ENCODE measurements around the genes NCKAP5L, AQP5, DIP2B, HIGD1C and TFCP2.

DNA sequence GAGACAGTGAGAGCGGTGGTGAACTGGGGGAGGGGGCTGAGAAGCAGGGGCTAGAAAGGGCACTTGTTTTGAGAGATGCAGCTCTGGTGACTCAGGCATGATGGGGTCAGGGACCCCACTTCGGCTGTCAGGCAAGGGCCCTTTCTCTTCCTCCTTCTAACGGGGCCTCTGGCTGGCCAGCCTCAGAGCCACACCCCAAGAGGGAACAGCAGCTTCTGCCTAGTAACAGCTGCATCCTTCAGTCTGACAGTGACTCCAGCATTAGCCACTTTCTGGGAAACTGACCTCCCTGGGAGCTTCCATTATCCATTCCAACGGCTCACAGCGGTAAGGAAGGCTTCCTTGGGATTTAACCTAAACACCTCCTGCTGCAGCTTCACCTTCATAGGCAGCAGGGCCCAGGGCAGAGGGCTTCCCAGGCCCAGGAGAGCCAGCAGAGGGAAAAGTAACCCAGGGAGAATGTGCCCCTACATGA is 2.8 kb downstream of the NCKAP5L start:
- PRO-cap, result no peak

DNA sequence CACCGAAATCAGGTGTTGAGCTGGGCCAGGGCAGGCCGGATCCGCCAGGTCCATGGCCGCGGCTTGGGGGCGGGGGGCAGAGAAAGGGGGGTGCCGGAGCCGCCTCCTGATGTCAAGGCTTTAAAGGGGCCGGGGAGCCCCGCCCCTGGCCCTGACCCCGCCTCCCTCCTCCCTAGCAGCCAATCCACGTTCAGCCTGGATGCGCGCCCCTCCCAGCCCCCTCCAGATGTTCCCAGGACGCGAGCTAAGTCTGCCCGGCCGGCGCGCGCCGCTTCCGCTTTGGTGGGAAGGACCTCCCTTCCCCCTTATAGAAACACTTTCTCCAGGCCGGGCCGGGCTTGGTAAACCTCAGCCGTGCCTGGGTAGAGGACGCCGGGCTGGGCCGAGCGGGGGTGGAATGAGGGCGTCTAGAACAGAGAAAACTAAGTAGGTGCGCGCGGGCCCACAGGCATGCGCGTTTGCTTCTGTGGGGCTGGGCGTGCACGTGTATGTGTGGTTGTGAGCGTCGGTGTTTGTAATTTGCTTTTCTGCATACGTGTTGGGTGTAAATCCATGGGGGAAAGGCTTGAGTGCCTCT is at the start of gene NCKAP5L:
TSS of gene NCKAP5L (minus strand) at position 95 of the 577 bp plus-strand sequence.
- PRO-cap, result bidirectional peak, plus-strand start at position 225 of the sequence, minus-strand start at position 95 of the sequence

DNA sequence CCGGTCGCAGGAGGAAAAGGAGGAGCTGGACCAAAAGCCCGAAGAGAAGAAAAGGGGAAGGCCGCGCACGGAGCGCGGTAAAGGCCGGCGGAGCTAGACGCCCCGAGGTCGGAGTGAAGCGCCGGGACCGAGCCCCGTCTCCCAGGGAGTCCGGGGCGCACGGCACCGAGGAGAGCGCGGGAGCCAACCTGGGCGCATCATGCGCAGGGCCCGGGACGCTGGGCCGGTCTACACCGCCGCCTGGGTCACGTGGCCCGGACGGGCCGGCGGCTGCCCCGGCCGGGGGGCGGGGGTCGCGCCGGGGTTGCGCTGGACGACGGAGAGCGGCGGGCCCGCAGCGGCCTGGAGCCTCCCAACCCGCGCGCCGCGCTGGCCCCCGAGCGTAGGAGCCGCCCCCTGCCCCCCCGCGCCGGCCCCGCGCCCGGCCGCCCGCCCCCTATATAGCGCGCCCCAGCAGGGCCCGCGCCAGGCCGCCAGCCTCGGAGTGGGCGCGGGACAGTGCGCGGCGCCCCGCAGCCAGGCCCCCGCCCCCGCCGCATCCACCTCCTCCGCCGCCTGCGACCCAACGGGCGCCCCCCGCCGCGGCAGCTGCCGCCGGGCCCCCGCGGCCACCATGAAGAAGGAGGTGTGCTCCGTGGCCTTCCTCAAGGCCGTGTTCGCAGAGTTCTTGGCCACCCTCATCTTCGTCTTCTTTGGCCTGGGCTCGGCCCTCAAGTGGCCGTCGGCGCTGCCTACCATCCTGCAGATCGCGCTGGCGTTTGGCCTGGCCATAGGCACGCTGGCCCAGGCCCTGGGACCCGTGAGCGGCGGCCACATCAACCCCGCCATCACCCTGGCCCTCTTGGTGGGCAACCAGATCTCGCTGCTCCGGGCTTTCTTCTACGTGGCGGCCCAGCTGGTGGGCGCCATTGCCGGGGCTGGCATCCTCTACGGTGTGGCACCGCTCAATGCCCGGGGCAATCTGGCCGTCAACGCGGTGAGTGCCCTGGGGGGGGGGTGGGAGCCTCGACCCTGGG is at the start of gene AQP5:
TSS of gene AQP5 (plus strand) at position 468 of the 1,016 bp plus-strand sequence.
- PRO-cap, result bidirectional peak, plus-strand start at position 468 of the sequence, minus-strand start at position 371 of the sequence

- PRO-cap, result no peak
Observed at GRCh38 chr12:50017505-50017955, 7.8 kb downstream of the RACGAP1 start.

GRCh38 chr12:50086015-50086581 is 956 bp downstream of the SMARCD1 start:
- PRO-cap, result no peak

GRCh38 chr12:50246375-50247657 is 36.5 kb downstream of the LIMA1 start:
- PRO-cap, result no peak

- PRO-cap, result no peak
Observed at GRCh38 chr12:50351266-50351734, 45.1 kb downstream of the FAM186A start.

DNA sequence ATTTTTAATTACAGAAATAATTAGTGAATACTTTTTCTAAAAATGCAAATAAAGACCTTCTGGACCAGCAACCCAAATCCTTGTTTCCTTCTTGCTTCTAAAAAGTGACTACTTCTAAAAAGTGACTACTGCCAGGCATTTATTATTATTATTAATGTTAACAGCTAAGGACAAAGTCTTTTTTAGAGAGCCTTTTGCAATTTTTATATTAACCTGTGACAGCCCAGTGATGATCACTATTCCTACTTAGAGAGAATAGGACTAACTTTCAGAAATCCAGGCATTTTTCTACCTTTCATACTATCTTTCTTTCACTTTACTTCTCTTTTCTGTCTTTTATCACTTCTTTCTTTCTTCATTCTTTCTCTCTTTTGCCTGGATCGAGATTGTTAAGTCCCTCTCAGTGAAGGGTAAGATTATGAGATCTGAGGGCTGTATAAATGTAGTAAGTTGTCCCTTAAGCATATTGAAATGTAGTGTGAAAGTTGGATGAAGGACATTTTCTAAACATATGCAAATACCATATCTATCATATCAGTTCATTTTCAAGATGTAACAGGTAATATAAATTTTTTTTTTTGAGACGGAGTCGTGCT is 48.3 kb upstream of the DIP2B start:
- PRO-cap, result no peak

GRCh38 chr12:50460863-50461490 is 43.8 kb upstream of the DIP2B start:
- PRO-cap, result no peak

- PRO-cap, result no peak
Observed at GRCh38 chr12:50488689-50489154, 16.1 kb upstream of the DIP2B start.

GRCh38 chr12:50504911-50505896 is at the start of gene DIP2B:
Gene DIP2B, plus strand, starts transcription at chr12:50504985.
- PRO-cap, result unidirectional peak, plus-strand start at chr12:50505002; unidirectional peak, plus-strand start at chr12:50505111

DNA sequence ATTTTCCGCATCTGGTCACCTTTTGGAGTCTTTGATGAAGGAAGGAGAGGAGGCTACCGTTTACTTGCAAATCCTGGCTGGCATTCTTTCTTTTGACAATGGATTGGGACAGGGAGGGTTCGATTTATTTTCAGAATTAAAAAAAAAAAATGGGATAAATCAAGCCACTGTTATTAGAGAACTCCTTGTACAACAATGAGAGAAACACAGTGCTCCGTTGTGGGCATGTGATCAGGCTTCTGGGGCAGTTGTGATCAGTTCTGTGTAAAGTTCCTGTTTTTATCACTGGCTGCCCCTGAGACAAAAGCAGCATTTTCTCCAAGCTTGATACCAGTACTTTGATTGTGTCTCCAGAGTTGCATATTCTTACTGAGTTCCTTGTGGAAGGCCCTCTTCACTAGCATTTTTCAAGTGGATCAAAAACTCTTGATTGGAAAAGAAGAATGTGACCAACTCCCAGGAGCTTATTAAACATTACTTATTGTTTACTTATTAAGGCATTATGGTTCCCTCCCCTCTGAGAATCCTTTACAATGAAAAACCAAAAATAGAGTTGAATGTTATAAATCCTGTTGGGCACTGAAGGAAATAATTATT is 1.2 kb downstream of the DIP2B start:
- PRO-cap, result no peak

DNA sequence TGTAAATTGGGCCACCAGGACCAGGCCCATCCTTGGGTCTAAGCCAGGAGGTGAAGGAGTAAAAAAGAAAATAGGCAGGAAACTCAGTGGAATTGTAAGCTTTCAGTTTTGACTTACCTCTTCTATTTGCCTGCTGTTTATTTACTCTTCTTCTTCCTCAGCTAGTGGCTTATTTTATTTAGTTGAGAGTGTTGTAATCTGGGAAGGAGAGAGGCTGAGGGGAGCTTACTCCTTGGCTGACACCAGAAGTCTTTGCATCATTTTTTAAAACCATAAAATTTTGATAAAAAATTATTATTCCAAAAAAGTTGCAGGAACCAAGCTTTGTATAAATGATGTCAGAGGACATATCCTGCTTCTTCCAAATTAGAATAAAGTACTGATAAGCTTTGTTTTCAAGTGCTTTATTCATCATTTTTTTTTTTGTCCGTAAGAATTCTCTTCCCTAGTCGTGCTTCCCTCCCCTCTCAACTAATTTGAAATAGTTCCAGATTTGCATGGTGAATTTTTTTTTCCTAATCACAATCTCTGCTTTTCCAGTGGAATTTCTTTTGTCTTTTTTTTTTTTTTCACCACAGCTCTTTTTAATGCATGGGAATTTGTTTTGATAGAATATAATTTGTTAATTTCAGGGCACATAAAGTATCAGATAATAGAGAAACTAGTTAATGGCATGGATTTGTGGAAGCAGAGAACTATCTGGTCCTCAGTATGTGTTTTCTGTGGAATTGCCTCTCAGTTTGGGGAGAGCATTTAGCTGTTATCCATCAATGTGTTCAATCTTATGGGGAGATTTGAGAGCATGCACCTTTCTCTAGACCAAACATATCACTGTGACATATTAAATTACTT is 64.0 kb downstream of the DIP2B start:
- PRO-cap, result no peak

DNA sequence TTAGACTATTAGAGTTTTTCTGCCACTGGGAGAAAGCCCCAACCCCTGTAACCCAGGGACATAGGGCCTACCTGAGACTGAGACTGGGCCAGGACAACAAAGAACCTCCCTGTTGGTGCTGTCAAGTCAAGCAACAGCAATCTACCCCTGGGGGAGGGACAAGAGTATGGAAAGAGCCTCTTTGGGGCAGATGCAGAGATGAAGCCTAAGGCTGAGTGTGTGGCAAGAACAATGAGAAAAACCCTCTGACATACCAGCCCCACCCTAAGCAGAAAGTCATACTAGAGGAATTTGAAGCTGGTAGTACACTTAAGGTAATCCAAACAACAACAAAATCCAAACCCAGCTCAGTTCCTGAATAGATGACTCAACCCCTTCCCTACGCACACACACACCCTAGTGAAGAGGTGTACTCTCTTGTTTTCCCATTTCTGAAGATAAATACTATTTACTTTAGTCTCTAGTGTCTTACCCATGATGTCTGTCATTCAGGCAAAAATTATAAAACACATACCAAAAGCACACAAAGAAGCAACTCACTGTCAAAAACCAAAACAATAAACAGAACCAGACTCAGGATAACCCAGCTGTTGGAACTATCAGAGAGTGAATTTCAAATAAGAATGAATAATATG is 22.9 kb downstream of the ATF1 start:
- PRO-cap, result no peak

DNA sequence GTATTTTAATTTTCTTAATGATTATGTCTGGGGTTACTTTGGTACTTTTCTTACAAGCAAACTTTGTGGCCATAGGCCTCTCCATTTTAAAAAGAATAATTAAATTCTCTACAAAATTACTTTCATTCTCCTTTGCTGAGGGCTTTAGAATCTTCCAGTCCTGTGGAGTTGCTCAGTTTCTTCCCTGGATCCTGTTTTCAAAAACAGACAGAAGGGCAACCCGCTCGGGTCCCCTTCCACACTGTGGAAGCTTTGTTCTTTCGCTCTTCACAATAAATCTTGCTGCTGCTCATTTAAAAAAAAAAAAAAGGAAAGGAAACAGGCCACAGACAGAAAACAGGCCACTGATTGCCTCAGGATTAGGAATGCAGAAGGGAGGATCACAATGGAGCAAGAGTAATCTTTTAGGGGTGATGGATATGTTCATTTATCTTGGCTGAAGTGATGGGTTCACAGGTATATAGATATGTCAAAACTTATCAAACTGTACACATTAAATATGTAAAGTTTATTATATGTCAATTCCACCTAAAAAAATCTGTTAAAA is 2.0 kb upstream of the METTL7A start:
- PRO-cap, result no peak

DNA sequence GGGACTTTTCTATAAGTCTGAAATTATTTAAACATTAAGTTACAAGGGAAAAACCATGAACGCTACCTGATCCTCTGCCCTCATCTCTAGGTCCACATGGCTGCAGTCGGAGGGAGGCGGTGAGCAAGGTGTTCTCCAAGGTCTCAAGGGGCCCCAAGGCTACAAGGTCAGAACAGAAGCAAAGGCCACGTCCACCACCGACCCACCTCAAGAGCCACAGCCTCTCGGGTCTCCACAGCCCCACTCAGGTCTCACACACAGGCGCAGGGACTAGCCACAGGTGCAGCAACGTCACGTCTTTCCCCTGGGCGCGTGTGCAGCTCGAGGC is at the start of gene HIGD1C:
TSS of gene HIGD1C (plus strand) at position 194 of the 328 bp plus-strand sequence.
- PRO-cap, result no peak

- PRO-cap, result no peak
Observed at GRCh38 chr12:50984915-50985599, 32.7 kb downstream of the HIGD1C start.

GRCh38 chr12:51005112-51006167 is 20.7 kb downstream of the SLC11A2 start:
- PRO-cap, result no peak

DNA sequence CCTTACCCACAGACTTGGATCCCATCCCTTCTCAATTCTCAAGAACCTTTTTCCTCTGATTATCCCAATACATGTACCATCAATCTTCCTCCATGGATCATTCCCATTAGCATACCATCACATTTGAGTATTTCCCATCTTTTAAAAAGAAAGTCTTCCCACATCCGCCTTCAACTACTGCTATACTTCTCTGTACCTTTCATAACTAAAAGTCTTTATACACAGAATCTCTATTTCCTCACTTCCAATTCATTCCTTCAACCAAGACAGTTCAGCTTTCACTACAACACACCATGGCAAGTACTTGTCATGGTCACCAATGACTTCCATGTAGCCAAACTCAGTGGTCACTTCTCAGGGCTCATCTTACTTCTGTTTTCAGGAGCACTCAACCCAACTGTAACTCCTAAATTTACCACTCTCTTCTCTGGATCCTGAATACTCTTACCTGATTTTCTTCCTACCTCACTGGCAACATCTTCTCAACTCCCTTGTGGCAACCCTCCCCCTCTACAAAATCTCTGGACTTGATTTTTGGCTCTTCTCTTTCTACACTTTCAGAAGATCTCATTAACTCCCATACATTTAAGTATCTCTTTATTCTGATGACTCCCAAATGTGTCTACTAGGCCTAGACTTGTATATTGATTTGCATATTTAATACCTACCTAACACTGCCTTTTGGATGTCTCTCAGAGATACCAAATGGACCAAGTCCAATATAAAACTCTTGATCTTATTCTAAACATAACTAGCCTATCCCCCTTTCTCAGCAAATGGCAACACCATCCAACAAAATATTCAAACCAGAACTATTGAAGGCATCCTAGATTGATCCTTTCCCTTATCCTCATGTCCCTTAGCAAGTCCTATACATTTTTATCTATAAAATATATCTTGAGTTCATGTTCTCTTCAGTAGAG is 30.1 kb downstream of the TFCP2 start:
- PRO-cap, result no peak

- PRO-cap, result bidirectional peak, plus-strand start at chr12:51173249, minus-strand start at chr12:51173116
Observed at GRCh38 chr12:51172599-51173395, at the start of gene TFCP2. Gene TFCP2, minus strand, starts transcription at chr12:51173135.

Measured in right cardiac atrium (tissue), 1 donor.